Skeletal muscle satellite cell (primary cell): ENCODE measurements around a stretch of chr1.

- CAGE, long polyA plus RNA: no peak
These were observed 111.5 kb downstream of the TLR5 start for GRCh38 chr1:223031404-223032134.

- CAGE, long polyA plus RNA: no peak
These were observed 97.0 kb downstream of the TLR5 start for GRCh38 chr1:223046000-223046435.

DNA sequence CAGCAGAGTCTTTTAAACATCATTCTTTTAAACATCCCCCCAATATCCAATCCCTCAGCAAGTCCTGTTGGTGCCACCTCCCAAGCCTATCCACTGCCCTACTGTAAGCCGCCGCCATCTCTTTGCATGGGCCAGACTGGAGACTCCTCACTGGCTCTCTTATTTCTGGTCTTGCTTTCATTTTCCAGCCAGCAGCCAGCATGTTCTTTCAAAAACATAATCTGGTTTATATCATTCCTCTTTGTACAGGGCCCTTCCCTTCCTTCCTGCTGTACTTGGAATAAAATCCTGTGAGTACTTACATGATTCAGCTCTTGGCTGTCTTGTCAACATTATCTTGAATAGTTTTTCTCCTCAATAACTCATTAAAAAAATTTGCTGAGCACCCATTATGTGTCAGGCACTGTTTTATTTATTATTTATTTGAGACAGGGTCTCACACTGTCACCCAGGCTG lies 28.2 kb downstream of the TLR5 start:
- CAGE, long polyA plus RNA: no peak

- CAGE, long polyA plus RNA: no peak
These were observed 13.8 kb downstream of the TLR5 start for GRCh38 chr1:223129086-223129806.

DNA sequence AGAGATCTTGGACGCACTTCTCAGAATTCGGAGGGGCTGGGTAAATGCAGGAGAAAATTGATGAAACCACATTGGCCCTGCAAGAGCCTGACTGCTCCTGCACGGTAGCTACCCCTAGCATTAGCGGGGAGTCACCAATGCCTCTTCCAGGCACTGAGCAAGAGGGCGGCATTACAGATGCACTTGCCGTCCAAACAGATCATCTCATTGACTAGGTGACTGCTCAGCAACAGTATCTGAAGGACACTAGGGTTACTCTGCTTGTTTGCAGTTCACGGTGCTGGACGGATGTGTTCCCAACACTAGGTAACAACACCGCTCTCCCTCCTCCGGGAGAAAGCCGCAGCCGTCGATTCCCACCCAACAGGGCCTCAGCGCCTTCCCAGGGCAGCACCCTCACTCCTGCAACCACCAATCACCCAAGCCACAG lies 939 bp downstream of the TLR5 start:
- CAGE, long polyA plus RNA: no peak

DNA sequence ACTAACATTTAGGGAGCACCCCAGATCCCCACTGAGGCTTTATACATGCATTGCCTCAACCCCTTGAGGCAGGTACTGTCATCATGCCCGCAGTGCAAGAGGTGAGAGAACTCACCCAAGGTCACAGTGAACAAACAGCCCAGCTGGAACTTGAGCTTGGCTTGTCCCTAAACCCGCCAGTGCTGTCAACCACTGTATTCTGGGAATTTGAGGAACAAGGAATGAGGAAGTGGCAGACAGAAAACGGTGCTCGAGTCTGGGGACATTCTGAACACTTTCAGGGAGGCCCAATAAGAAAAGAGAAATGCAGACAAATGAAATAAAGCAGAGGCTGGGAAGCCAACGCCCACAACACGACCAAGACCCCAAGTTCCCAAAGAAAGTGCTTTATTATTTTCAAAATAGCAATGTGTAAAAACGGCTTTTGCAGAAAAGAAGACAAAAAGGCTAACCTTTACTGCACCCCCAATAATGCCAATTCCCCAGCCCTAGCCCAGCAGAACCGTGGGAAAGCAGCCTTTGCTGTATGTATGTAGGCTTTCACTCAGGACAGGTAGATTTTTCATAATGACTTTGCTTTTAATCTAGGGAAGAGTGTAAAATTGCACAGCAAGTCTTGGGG lies 34.8 kb upstream of the TLR5 start:
- CAGE, long polyA plus RNA: no peak

DNA sequence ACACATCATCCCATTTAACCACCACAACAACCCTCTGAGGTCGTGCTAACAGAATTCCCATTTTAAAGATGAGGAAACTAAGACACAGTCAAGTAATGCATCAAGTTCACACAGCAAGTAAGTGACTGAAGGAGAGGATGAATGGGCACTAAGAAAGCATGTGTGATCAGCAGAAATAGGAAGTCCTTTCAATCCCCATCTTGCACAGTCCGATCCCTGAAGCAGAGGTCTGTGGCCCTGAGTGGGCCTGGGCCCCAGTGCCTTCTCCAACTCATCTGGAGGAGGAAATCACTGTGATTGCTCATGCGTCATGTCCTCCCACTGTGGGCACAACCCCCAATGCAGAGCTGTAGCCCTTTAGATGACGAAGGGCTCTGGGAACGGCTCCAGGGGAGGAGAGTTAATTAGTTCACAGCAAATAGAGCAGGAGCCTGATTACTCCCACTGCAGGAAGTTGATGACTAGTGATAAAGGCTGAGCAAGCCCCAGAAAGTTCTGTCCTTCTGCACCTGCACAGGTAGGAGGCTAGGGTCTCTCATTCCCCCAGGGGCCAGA lies 111.4 kb downstream of the CCDC185 start:
- CAGE, long polyA plus RNA: no peak

DNA sequence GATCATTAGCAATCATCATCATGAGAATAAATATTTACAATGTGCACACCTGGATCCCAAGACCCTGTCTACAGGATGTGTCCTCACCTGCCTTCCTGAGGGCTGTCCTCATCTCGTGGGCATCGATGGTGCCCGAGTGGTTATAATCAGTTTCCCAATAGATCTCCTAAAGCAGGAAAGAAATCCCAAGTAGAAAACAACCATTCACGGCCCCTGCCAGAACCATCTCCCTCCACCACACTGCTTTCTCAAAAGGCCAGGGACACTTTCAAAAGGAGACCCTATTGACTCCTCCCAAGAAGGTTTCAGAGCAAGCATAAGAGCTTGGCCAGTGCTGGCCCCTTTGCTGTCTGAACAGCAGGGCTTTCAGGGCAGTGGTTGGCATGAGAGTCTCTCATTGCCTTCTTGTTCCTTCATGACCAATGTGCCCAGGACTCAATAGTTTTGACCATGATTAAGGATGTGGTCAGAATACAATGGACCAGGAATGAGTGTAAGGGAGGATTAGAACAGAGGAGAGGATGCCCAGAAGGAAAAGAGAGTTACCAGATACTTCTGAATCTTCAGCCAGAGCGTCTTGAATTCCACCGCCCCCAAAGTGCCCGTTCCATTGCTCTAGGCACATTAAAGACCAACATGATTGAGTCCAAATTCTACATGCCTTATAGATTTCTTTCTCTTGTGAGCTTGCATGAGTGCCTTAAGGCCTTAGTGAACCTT lies 120.7 kb downstream of the CAPN8 start:
- CAGE, long polyA plus RNA: no peak

DNA sequence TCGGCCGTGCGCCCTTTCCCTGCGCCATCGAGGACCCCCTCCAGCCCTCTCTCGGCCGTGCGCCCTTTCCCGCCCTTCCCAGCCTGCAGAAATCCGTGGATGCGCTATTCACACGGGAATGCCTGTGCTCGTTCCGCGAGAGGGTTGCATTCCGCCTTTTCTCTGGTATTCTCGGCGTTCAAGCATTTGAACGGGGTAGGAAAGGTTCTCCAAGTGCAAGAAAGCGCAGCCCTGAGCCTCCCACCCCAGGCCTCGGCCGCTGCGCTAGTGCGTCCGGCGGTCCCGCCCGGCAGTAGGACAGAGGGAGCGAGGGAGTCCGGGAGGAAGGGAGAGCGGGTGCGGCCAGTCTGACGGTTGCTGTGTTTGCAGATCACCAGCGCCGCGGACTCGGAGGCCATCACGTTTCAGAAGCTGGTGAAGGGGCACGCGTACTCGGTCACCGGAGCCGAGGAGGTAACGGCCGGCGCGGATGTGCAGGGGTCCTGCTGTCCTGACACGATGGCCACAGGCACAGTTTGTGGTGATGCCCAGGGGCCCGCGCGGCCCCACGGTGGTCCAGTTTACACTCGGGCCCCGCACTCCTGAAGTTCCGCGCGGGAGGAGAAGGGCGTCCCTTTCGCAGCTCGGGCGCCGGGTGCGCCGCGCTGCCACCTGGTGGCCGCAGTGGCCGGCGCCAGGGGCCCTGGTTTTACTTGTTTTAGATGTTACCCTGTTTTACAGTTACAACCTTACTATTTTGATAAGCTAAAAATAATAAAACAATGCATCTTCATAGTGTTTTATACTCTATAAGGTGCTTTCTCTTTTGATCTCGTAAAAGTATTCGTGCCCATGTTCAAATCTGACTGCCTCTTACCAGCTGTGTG lies 36.6 kb downstream of the CAPN2 start:
- CAGE, long polyA plus RNA: no peak

- CAGE, long polyA plus RNA: no peak
These were observed 49.7 kb downstream of the CAPN2 start for GRCh38 chr1:223762035-223762439.

- CAGE, long polyA plus RNA: no peak
These were observed 60.0 kb downstream of the TP53BP2 start for GRCh38 chr1:223785694-223786289.

DNA sequence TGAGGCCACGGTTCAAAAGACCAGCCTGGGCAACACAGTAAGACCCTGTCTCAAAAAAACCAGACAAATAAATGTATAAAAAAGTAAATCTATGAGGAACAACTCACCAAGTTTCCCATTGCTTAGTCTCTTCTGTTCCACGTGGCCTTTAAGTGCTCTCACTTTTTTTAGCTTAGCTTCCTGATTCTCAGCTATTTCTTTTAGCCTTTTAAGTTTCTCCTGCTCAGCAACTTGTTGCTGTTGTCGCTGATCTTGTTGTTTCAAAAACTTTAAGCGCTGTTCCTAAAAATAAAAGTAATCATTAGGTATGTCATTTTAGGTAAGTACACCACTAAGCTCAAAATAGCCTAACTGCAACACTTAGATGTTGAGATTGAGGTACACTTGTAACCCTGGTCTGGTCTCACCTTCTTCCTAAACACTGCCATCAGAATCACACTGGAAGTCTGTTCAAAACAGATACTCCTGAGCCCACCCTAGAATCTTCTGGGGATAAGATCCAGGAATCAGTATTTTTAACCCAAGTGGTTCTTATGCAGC lies 41.6 kb downstream of the TP53BP2 start:
- CAGE, long polyA plus RNA: no peak

DNA sequence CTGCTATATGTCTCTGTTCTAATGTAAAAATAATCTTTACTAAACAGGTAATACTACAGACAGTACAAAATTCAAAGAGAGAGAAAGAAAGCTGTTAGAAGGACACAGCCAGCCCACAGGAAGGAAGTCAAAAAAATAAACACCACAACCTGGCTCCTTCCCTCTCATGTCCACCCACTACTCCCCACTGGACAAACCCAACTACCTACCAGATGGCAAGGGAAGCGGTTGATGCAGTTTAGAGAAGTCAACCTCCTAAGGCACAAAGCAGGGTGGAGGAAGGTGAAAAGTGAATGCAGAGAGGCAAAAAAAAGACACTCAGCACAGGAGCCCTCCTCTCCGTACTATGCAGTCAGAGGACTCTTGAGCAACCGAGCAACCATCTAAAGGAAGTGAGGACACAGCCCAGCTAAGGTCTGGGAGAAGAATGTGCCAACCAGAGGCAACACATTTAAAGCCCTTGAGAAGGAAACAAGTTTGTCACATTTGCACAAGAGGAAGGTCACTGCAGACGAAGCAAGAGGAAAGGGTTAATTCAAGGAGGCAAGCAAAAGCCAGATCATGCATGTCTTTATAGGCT lies 20.0 kb downstream of the TP53BP2 start:
- CAGE, long polyA plus RNA: no peak

- CAGE, long polyA plus RNA: no peak
These were observed 42.3 kb upstream of the TP53BP2 start for GRCh38 chr1:223887777-223888684.

GRCh38 chr1:224185626-224186471 lies 2.8 kb downstream of the DEGS1 start:
- CAGE, long polyA plus RNA: no peak

DNA sequence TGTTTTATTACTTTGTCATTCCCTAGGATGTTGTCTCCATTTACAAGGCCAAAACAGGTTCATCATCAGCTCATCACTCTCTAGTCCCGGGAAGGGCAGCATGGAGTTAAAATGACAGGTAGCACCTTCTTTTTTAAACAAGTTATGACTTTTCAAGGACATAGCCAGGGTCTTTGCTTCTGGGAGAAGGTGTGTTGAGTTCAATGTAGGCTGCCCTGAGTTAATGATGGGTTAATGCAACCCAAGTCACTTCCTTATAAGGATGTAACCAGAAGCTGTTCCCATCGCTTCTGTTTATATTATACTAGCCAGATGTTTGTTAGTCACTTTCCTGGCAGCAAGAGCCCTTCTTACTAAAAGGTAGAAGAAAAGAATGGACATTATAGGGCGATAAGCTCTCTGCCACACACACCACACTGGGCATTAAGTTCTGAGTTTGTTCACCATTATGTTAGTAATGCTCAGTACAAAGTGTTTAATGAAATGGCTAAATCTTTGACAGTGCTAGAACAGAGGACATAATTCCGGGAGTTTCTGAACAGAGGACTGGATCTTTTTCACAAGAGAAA lies 40.8 kb downstream of the DEGS1 start:
- CAGE, long polyA plus RNA: no peak

- CAGE, long polyA plus RNA: no peak
These were observed 56.4 kb downstream of the NVL start for GRCh38 chr1:224273424-224274148.

- CAGE, long polyA plus RNA: no peak
These were observed 42.4 kb downstream of the NVL start for GRCh38 chr1:224287582-224288062.

GRCh38 chr1:224564325-224564777 lies 51.8 kb upstream of the CNIH3 start:
- CAGE, long polyA plus RNA: no peak

DNA sequence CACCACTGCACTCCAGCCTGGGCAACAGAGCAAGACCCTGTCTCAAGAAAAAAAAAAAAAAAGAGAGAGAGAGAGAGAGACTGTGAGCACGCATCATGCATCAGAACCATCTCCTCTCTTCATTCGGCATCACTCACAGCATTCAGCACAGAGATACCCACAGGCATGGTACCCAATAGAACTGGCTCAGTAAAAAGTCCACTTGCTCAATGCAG lies 11.8 kb downstream of the LBR start:
- CAGE, long polyA plus RNA: no peak